SJCRH30 (cell line): ENCODE measurements around the genes GCNT2, PAK1IP1 and GCM2.

DNA sequence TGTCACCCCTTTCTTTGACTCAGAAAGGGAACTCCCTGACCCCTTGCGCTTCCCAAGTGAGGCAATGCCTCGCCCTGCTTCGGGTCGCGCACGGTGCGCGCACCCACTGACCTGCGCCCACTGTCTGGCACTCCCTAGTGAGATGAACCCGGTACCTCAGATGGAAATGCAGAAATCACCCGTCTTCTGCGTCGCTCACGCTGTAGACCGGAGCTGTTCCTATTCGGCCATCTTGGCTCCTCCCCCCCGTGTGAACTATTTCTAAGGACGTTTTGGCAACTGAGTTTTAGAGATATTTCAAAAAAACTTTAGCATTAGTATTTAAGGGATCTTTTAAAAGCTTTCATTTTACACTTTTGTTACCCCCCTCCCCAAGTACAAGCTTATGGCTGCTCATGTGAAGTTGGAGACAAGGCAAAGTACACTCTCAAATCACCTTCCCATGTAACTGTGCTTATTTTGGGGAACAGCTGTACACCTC lies 341.0 kb upstream of the SLC35B3 start:
- RAMPAGE, long total RNA, result no peak

- RAMPAGE, long total RNA, result no peak
Observed at GRCh38 chr6:10141199-10141466, 273.7 kb downstream of the TFAP2A start.

DNA sequence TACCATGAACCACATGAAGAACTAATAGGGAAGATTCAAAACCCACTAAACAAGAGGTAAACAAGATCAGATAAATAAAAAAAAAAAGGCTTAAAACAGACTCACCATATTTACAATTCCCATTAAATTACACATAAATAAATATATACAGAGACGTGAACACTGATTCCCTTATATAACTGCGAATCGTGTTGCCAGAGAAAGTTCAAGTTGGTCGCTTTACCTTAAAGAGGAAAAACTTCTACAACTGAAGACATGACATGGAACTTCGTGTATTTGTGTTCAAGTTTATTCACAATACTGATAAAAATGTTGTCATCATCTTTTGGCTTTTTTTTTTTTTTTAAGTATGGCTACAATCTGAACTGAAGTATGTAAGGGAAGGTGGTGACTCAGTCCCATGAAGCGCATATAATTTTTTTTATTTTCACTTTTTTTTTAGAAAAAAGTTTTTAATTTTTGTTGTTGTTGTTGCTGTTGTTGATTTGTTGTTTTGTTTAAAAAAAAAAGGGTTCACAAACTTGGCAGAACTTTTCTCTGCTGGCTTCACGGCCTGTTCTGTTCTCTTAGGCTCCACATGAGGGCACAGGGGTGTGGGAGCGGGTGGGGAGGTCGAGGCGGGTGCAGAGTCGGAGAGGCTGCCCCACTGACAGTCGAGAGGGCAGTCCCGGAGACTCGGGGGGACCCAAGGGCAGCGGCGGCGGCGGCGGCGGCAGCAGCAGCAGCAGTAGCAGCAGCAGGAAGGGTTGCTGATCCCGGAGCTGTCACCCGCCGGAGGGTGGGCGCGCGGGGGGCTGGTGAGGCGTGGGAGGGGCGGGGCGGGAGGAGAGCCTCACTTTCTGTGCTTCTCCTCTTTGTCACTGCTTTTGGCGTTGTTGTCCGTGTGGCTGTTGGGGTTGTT lies 17.0 kb downstream of the TFAP2A start:
- RAMPAGE, long total RNA, result no peak

DNA sequence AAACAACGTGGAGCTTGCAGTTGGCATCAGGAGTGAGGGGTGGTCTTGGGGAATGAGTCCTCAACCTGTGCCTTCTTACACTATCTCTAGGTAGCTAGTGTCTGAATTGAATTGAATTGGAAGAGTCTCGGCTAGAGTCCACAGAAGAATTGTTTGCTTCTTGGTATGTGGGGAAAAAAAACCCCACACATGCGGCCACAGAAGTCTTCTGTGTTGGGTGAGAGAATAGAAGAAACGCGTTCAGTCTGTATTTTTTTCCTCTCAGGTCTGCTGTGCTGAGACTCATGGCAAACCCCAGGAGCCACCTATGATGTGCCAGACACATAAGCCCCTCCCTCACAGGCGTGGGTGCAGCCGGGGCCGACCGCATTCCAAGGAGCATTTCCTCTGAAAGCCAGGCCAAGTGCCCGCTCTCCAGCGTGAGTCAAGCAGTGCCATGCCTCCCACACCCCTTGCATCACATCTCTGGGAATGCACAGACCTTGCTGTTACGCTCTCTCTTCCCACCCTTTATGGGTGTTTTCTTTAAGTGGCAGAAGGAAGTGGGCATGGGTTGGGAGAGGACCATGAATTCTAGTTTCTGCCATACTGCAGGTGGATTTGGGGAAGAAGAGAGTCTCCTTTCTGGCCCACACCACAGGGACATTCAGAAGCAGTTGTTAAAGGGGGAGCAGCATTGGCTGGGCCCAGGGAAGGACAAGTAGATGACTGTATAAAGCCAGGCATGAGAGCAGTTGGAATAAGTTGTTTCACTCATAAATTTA lies 36.9 kb upstream of the TFAP2A start:
- RAMPAGE, long total RNA, result no peak

DNA sequence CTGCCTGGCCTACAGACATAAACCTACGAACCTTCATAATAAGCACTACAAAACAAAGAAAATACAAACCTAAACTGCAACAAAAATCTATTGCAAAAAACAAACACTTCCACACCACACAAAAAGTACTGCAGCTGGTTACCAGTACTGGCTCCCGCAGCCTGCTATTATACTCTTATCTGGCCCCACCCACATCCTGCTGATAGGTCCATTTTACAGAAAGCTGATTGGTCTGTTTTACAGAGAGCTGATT lies 39.4 kb upstream of the GCNT2 start:
- RAMPAGE, long total RNA, result no peak

GRCh38 chr6:10520439-10520787 lies 738 bp upstream of the GCNT2 start:
- RAMPAGE, long total RNA, result no peak

DNA sequence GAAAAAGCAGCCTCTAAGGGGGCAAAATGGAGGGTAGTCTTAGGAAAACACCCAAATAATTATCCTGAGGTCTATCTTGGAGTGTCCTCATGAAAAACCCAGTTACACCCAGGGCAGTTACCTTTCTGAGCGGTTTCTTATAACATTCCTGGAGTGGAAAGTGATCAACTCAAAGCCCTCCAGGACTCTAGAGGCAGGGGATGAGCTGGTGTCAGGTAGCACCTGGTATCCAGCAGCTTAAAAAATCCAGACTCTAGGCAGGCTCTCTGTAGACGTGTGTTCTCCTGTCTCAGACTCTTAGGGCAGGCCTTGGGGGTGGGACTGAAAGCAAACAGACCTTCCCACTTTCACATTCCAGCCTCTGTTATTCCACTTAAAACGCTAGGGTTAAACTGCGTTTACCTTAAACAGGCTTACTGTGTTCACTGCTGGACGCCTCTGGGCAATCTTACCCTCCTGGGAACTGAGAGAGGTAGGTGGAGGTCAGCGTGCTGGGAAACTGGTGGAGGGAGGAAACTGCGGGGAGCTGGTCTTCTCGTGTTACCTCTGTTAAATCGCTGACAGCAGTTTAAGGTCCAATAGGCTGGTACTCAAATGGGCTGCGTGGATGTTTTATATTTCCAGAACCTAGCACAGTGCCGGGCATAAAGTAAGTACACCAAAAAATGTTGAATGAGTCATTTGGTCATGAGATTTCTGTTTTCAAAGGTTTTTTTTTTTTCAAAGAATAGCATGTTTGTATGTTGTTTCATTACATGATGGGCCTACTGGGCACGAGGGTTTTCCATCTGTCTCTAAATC lies at the start of gene GCNT2:
TSS of gene GCNT2 (plus strand) at position 406 of the 801 bp plus-strand sequence.
- RAMPAGE, long total RNA, result no peak

- RAMPAGE, long total RNA, result no peak
Observed at GRCh38 chr6:10555349-10556507, 34.6 kb downstream of the GCNT2 start.

GRCh38 chr6:10558414-10559106 lies 37.4 kb downstream of the GCNT2 start:
- RAMPAGE, long total RNA, result no peak

GRCh38 chr6:10585217-10585876 lies 64.2 kb downstream of the GCNT2 start:
- RAMPAGE, long total RNA, result no peak

DNA sequence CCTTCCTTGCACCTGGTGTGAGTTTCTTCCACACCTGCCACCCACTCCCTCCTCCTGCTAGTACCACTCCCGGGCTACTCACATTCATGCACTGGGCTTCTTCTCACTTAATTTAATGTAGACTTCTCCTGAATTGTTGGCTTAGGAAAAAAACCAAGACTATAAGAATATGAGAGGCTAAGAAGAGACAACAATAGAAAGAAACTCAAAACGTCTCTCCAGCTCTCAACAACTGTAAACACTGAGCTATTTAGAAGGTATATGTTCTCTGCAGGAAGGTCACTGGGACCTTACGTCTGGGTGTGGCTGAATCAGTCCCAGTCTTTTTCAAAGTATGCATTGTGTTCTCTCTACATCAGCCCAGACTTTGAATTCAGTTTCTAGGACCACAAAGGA lies 70.5 kb downstream of the GCNT2 start:
- RAMPAGE, long total RNA, result no peak

GRCh38 chr6:10659039-10659709 lies 35.2 kb downstream of the C6orf52 start:
- RAMPAGE, long total RNA, result no peak

GRCh38 chr6:10694514-10695405 lies at the start of gene PAK1IP1:
TSS of gene PAK1IP1 (plus strand) at chr6:10694972.
- RAMPAGE, long total RNA, result start-site peak on the plus strand at chr6:10694922-10694969, 568 and 118 reads in 2 replicates

GRCh38 chr6:10719511-10719727 lies 3.5 kb upstream of the TMEM14C start:
- RAMPAGE, long total RNA, result no peak

DNA sequence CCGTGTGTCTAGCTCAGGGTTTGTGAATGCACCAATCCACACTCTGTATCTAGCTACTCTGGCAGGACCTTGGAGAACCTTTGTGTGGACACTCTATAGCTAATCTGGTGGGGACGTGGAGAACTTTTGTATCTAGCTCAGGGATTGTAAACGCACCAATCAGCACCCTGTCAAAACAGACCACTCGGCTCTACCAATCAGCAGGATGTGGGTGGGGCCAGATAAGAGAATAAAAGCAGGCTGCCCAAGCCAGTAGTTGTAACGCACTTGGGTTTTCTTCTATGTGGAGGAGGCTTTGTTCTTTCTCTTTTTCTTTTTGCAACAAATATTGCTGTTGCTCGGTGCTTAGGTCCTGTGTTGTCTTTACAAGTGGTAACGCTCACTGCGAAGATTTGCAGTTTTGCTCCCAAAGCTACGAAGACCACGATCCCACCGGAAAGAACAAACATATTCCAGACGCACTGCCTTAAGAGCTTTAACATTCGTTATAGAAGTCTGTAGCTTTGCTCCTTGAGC lies 1.5 kb upstream of the TMEM14C start:
- RAMPAGE, long total RNA, result no peak

DNA sequence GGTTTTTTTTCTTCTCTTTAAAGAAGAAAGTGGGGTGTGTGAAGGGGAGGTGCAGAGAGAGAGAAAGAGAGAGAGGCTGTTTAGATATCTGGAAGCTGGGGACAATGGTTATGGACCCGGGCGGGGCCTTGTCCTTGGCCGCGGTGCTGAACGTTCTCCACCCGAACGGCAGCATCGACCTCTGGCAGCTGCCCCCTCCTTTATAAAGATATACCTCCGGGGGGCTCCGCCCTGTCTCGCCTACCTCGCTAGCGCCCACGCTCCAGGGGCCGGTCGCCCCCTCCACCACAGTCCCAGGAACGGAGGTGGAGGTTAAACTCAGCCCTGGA lies at the start of gene GCM2:
TSS of gene GCM2 (minus strand) at position 176 of the 329 bp plus-strand sequence.
- RAMPAGE, long total RNA, result no peak

- RAMPAGE, long total RNA, result no peak
Observed at GRCh38 chr6:11096057-11096551, 2.5 kb downstream of the SMIM13 start.

- RAMPAGE, long total RNA, result no peak
Observed at GRCh38 chr6:11273455-11273879, 41.0 kb upstream of the NEDD9 start.

- RAMPAGE, long total RNA, result no peak
Observed at GRCh38 chr6:11277692-11278788, 45.6 kb upstream of the NEDD9 start.

DNA sequence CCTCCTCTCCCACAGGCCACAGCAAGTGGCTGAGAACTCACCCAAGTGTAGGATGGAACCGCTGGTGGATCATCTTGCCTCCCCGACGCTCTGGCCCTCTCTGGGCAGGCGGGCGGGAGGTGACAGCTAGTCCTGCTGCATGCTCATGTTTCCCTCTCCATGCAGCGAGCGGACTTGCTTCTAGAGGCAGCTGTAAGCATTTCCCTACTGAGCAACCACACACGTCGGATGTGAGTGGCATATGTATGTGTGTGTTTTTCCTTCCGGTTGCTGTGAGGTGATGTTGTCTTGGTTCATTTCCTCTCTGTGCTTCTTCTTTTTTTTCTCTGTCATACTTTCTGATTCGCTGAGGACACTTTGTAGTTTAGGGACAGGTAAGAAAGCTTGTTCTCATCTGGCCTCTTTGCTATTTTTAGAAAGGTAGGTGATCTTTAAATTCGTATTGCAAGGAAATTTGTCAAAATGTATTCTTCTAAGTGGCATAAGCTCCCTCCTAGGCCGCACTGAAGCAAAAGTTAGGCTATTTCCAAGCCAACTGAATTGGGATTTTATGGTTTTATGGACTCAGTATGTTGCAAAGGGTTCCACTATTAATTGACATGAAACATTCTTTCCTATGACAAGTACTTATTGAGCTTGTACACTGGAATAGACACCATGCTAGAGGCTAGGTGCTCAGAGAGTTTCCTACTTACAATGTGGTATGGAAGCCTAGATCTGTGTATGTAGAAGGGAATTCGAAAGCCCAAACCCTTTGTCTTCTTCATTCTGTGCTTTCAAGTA lies 149.8 kb upstream of the NEDD9 start:
- RAMPAGE, long total RNA, result no peak